Peyer's patch (tissue), 4 donors: ENCODE measurements around a stretch of chr4.

DNA sequence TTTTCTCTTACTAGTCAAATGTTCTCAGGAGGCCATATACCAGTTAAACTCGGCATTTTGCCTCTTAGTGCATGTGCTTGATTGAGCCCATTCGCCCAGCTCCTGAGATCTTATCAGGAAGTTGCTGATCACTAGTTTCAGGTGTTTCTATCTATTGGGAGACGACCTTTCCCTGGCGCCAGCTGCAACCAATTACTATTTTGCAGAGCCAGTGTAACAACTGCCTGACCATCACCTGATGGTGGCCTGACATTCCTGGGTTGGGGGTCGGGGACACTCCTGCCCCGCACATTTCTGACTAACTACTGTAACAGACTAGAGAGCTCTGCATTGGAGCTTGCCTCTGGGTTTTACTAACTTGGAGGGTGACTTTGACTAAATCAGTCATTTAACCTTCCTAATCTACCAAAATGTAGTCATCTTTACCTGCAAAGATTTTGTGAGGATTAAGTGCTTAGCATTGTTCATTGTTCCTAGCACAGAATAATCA lies 37.5 kb upstream of the ABCG2 start:
- PRO-cap, result no peak
- RAMPAGE, long total RNA, 4 experiments, result no peak in any of the 4 experiments

- PRO-cap, result bidirectional peak, plus-strand start at chr4:88379445, minus-strand start at chr4:88379380
- RAMPAGE, long total RNA, 4 experiments, result no peak in any of the 4 experiments
These were observed 641 bp downstream of the HERC6 start for GRCh38 chr4:88379256-88379729.

DNA sequence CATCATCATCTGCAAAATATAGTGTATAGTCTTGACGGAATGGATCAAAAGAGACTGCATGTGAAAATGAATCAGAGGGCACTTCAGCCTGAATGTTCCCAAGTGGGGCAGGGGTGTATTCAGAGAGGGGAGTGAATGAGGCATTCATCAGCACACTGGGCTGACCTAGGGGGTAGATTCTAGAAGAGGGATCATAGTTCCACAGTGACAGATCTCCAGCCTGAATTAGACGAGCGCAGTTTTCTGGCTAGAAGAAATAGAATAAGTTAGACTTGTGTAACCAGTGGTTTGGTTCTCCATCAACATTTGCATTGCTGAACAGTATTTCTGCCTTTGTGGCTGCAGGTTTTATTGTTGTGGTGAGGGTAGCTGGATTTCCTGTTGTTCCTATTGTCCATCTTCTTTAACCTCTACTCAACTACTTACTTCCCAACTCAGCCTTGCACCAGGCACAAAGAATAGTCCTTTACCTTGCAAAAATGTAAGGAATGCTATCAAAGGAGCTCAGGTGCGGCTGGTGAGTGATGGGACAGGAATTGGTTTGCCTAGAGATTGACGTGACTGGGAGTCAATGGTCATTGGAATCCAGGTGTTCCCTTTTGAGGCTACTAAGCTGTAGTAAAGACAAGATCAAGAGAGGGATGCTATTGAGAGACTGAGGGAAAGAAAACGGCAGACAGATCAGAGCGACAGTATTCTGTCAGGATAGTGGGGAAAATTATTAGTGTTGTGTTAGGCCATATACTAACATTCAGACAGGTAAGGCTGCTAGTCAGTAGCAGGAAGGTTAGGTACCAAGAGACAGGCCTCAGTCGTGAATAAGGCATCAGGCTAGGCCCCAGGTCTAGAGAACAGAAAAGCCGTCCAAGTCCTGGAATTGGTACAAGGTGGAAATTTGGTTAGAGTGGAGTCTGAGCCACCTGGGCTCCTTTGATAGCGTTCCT lies 50.8 kb downstream of the NAP1L5 start:
- PRO-cap, result no peak
- RAMPAGE, long total RNA, 4 experiments, result no peak in any of the 4 experiments

DNA sequence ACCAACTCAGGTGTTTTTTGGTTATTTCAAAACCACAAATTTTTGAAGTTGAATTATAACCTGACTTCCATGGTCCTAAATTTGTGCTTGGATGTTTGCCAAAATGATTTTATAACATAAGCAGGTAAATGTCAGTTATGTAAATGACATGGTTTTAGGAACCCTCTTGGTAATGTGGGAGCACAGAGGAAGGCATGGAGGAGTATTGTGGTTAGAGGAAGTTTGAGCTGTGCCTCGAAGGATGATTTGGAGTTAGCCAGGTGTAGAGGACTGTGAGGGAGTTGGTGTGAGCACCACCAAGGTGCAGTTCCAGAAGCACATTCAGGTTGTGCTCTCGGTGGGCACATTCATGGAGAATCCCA lies 40.1 kb downstream of the NAP1L5 start:
- PRO-cap, result no peak
- RAMPAGE, long total RNA, 4 experiments, result no peak in any of the 4 experiments

GRCh38 chr4:88708395-88709215 lies 11.0 kb upstream of the NAP1L5 start:
- PRO-cap, result no peak
- RAMPAGE, long total RNA, 4 experiments, result no peak in any of the 4 experiments

DNA sequence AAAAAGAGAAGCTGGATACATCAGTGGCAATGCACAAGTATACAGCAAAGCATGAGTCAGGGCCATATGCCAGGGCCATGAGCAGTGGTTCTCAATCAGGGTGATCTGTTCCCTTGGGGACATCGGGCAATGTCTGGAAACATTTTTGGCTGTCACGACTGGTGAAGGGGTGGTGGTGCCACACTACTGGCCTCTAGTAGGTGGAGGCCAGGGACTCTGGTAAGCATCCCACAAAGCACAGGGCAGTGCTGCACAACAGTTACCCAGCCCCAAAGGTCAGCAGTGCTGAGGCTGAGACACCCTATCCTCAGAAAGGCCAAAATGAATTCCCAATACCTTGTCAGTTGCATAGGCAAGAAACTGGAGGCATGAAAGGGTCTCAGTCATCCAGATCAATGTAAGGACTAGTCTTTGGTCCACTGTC lies 36.9 kb upstream of the NAP1L5 start:
- PRO-cap, result no peak
- RAMPAGE, long total RNA, 4 experiments, result no peak in any of the 4 experiments

- PRO-cap, result no peak
- RAMPAGE, long total RNA, 4 experiments, result no peak in any of the 4 experiments
These were observed 145.4 kb upstream of the NAP1L5 start for GRCh38 chr4:88843062-88843396.

GRCh38 chr4:89157496-89158197 lies 46.3 kb downstream of the TIGD2 start:
- PRO-cap, result no peak
- RAMPAGE, long total RNA, 4 experiments, result no peak in any of the 4 experiments

DNA sequence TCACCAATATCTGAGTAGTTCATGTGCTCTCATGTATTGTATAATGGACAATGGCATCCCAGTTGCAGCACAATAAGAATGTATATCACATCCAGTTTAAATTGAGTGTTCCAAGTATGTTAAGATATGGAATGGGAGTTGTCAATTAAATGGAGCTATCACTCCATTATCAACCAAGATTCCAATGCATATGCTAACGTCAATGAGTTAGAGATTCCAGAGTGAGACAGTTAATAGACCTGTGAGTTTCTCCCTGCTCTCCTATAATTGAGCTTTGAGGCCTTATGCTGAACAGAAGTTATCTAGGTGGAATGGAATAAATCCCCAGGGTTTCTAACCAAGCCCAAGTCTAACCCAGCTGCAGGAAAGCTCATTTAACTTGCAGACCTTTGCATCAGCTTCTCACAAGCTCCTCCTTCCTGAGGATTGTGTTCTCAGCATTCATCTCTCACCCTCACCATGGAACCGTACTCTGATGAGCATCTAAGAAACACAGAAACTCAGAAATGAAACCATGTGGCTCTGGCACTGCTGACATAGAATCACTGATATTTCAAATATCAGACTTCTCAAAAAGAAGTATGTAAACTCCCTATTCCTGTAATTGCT lies 84.9 kb downstream of the TIGD2 start:
- PRO-cap, result no peak
- RAMPAGE, long total RNA, 4 experiments, result no peak in any of the 4 experiments

DNA sequence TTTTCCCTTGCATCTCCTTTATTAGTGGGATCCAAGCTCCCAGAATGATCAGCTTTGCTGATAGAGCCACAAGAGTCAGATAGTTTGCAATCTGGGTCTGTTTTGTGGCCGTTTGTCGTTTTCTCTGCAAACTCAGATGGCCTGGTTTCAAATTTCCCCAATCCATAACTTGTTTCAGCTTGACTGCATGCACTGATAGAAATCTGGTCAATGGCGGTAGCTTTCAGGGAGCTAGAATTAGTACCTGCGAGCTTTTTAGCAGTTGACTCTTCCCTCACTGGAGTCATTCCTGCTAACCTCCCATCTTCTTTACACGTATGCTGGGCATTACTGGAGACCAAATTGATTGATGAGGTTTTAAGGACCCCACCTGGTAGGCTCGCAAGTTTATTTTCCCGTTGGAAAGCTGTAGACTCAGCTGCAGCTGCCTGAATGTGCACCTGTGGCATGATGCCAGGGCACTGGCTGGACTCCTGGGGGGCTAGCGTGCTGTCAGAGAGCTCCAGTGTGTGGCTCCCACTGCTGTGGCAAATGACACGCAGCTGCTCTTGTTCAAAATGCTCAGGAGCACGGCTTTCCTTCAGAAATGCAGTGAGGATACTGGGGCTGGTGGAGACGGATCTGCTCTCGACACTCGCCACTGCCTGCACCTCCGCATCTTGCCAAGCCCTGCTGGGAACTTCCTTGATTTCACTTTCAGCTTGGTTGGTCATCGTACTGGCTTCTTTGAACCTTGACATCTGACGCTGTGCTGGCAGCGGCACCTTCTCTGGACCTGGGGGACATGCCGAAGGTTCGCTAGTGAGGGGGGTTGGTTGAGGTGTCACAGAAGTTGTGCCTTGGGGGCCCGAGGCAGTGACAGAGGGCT lies 58.9 kb downstream of the GPRIN3 start:
- PRO-cap, result no peak
- RAMPAGE, long total RNA, 4 experiments, result no peak in any of the 4 experiments

DNA sequence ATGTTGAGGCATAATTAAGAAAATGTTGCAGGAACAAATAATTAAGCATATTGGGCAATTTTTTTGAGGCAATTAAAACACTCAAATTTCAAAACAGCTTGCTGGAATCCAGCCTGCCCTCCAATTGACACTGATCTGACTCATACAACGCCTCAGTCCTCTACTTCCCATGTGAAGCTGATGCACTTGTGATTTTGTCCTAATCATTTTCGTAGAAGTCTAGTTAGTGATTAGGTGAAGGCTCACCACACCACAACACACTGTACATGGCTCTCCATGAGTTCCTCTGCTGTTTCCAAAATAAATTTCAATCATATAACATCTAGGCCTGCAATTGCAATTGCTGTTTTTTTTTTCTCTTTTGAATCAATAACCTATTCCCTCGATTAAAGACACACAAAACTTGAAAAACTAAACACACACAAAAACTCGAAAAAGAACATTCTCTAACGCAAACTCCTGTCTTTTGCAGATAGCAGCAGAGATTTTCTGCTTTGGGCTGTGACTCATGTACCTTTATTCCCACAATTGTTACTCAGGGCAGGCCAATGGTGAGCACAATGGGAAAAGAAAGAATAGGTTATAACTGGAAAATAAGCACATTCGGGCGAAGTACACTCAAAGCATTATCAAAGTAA lies 1.8 kb downstream of the GPRIN3 start:
- PRO-cap, result bidirectional peak, plus-strand start at position 226 of the sequence, minus-strand start at position 137 of the sequence
- RAMPAGE, long total RNA, 4 experiments, result no peak in any of the 4 experiments

GRCh38 chr4:89708621-89709664 lies 128.0 kb downstream of the SNCA start:
- PRO-cap, result no peak
- RAMPAGE, long total RNA, 4 experiments, result no peak in any of the 4 experiments

DNA sequence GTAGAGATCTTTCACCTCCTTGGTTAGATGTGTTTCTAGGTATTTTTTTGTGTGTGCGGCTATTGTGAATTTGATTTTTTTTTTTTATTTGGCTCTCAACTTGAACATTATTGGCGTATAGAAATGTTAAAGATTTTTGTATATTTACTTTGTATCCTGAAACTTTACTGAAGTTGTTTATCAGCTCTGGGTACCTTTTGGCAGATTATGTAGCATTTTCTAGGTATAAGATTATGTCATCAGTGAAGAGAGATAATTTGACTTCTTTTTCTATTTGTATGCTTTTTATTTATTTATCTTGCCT lies 1015.9 kb downstream of the CCSER1 start:
- PRO-cap, result no peak
- RAMPAGE, long total RNA, 4 experiments, result no peak in any of the 4 experiments

DNA sequence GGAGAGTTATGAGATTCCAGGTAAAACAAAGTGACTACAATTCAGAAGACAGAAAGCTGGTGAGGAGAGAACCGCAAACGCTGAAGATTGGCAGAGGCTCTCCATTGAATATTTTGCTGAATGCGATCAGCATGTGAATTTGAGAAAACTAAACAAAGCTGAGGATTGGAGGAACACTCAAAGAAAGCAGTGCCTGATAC lies 407.3 kb upstream of the GRID2 start:
- PRO-cap, result no peak
- RAMPAGE, long total RNA, 4 experiments, result no peak in any of the 4 experiments

DNA sequence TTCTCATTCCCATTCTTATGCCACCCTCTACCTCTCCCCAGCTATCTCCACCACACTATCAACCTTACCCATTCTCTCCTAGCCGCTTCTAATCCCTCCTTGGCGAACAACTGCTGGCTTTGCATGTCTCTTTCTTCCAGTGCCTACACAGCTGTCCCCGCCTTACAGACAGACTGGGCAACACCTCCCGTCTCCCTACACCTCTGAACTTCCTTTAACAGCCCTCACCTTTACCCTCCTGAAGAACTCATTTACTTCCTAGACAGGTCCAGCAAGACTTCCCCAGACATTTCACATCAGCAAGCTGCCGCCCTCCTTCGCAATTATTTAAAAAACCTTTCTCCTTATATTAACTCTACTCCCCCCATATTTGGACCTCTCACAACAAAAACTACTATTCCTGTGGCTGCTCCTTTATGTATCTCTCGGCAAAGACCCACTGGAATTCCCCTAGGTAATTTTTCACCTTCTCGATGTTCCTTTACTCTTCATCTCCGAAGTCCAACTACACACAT lies 274.9 kb upstream of the GRID2 start:
- PRO-cap, result bidirectional peak, plus-strand start at position 254 of the sequence, minus-strand start at position 141 of the sequence
- RAMPAGE, long total RNA, 4 experiments, result start-site peak on the minus strand in 1 of 4 experiments, centred at position 146 of the sequence, 13 reads per replicate

- PRO-cap, result no peak
- RAMPAGE, long total RNA, 4 experiments, result no peak in any of the 4 experiments
These were observed 8.9 kb downstream of the GRID2 start for GRCh38 chr4:92312746-92312945.

DNA sequence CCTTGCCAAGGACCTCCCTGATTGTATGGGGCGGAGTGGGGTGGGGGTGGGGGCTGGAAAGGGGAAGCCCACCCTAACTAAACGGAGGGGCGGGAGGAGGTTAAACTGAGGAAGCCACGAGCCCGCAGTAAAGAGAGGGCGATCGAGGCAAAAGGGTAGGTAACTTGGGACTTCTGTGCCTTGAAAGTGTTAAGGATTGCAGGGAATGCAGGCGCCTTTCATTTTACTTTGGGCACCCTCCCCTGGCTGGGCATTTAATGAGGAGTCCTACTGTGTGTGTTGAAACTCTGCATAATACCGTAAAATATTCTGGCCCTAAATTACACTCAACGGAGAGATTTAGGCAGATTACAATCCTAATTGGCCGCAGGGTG lies 996 bp upstream of the ATOH1 start:
- PRO-cap, result no peak
- RAMPAGE, long total RNA, 4 experiments, result no peak in any of the 4 experiments

DNA sequence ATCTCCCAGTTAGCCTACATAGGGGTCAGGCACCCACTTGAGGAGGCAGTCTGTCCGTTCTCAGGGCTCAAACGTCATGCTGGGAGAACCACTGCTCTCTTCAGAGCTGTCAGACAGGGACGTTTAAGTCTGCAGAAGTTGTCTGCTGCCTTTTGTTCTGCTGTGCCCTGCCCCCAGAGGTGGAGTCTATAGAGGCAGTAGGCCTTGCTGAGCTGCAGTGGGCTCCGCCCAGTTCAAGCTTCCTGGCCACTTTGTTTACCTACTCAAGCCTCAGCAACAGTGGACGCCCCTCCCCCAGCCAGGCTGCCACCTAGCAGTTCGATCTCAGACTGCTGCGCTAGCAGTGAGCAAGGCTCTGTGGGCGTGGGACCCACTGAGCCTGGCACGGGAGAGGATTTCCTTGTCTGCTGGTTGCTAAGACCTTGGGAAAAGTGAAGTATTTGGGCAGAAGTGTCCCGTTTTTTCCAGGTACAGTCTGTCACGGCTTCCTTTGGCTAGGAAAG lies 59.7 kb upstream of the SMARCAD1 start:
- PRO-cap, result no peak
- RAMPAGE, long total RNA, 4 experiments, result no peak in any of the 4 experiments

DNA sequence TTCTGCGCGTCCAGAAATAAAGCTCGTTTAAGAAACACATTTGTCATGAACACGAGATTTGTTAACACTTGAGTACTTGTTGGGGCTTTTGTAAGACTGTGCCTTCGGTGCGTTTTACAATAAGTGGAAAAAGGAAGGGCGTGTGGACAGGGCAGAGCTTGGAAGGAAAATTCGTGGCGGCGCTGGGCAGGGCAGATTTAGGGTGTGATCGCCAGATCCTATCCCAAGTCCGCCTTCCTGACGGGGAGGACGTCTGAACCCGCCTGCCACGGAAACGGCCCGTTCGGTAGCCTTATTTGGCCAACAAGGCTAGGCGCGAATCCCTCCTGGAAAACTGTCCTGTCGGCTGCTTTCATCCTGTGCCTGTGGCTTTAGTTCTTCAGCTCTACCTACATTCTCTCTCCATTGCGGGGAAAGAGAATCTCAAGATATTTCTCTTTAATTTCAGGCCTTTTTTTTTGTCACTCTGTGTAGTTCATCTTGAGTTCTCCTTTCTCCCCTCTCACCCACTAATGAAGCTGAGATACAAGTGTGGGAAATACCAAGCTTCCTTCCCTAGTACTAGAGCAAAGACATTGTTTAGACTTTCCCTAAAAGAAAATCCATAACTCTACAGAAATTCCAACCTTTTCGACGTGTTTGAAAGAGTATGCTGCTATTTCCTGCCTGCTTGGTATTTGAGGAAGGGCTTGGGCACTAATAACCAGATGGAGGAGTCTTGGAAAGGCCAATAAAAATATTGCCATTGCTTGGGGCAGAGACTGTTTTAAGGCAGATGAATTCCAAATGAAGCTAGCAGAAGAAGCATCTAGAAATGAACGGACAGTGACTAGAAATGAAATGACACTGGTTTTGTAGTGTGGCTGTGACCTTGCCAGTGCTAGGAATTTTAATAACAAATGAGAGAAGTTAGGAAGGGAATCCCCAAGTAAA lies 1.1 kb downstream of the PDLIM5 start:
- PRO-cap, result bidirectional peak, plus-strand start at position 319 of the sequence, minus-strand start at position 160 of the sequence
- RAMPAGE, long total RNA, 4 experiments, result no peak in any of the 4 experiments

- PRO-cap, result unidirectional peak, plus-strand start at chr4:94455420
- RAMPAGE, long total RNA, 4 experiments, result start-site peak on the plus strand in 1 of 4 experiments, at chr4:94455152-94455484 at its widest, 38 reads per replicate
These were observed 3.4 kb downstream of the PDLIM5 start for GRCh38 chr4:94455128-94455582.